Thoracic aorta endothelial cell (primary cell): ENCODE measurements around the genes PCCB and DBR1.

GRCh38 chr3:135030383-135031454, 235.7 kb downstream of the EPHB1 start:
- CAGE, long polyA plus RNA: no peak

DNA sequence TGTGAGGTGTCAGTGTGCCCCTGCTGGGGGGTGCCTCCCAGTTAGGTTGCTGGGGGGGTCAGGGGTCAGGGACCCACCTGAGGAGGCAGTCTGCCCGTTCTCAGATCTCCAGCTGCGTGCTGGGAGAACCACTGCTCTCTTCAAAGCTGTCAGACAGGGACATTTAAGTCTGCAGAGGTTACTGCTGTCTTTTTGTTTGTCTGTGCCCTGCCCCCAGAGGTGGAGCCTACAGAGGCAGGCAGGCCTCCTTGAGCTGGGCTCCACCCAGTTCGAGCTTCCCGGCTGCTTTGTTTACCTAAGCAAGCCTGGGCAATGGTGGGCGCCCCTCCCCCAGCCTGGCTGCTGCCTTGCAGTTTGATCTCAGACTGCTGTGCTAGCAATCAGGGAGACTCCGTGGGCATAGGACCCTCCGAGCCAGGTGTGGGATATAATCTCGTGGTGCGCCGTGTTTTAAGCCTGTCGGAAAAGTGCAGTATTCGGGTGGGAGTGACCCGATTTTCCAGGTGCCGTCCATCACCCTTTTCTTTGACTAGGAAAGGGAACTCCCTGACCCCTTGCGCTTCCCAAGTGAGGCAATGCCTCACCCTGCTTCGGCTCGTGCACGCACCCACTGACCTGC, 462.5 kb downstream of the EPHB1 start:
- CAGE, long polyA plus RNA: no peak

GRCh38 chr3:136070679-136071223, 105.2 kb downstream of the PPP2R3A start:
- CAGE, long polyA plus RNA: no peak

GRCh38 chr3:136194158-136194620, 1.9 kb downstream of the MSL2 start:
- CAGE, long polyA plus RNA: no peak

DNA sequence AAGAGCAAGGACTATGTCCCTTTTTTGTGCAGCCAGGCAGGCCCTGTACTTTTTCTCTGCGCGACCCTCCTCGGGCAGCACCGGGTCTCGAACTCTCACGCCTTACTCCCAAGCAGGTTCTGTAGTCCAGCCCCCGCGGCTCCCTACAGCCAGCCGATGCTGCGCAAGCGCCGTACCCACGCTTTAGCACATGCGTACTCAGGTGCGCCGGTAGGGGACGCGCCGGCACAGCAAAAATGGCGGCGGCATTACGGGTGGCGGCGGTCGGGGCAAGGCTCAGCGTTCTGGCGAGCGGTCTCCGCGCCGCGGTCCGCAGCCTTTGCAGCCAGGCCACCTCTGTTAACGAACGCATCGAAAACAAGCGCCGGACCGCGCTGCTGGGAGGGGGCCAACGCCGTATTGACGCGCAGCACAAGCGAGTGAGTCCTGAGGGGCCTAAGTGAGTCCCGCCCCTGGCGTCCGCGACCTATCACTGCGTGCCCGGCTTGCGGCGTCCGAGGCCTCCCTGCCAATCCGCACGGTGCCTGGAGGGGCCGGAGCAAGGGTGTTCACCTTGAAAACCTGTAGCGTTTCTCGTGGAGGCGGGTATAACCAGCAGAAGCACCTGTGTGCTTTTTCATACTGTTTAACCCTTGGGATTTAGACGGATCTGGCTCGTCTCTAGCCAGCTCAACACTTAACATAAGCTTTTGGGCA, at the start of gene PCCB:
PCCB (plus strand) TSS at position 201 of the 696 bp plus-strand sequence.
- CAGE, long polyA plus RNA: no peak

DNA sequence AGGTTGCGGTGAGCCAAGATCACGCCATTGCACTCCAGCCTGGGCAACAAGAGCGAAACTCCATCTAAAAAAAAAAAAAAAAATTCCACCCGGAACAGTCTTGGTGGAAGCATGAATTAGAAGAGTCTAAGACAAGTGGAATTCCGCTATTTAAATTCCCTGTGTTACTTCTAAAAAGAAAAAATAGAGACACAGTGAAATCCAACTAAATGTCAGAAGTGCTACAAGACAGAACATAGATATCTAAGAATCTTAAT, 3.7 kb upstream of the IL20RB start:
- CAGE, long polyA plus RNA: no peak

DNA sequence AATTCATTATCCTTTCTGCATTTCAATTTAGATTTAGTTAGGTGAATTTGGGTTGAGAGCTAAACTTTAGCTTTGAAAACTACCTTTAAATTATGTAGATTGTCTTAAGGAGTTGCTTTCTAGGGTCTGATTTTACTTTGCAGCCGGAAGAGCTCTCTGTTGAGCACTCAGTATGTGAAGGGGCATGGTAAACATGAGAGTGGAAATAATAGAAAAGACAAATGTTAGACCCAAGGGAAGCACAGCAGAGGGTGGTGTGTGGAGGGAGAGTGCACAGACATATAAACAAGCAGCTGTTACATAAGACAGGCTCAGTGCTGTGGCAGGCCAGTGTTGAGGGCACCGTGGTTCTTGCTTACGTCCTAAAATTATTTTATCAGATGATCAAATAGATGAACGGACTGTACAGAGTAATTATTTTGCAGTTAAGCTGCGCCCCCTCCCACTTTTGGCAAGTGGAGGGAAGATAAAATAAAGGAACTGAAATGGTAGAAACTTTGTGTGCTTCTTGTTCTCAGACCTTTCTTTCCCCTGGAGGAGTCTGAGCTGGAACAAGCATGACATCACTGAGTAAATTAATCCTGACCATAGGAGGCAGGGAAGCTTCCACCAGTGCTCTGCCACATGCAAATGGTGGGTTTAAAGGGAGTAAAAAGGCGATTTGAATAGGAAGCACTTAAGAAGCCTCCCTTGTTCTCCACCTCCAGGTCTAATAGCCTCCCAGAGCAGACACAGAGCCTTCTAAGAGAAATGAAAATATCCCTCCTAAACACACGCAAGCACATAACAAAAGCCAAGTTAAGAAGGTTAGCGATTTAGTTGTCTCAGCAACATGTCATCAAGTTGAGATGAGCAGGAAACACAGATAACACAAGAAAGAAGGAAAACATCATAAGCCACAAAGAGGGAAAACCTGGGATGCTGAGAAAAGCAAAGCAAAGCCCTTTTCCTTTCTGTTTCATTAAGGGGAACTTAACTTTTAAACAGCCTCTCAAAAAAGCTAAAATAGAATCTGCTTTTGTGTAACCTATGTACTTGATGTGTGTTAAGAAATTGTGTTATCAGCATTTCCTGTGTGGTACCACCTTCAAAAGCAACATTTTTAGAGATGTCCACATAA, 205.7 kb downstream of the IL20RB start:
- CAGE, long polyA plus RNA: no peak

- CAGE, long polyA plus RNA: no peak
Observed at GRCh38 chr3:137771771-137772177, 7.7 kb downstream of the SOX14 start.

GRCh38 chr3:138136872-138137357, 4.7 kb upstream of the A4GNT start:
- CAGE, long polyA plus RNA: no peak

DNA sequence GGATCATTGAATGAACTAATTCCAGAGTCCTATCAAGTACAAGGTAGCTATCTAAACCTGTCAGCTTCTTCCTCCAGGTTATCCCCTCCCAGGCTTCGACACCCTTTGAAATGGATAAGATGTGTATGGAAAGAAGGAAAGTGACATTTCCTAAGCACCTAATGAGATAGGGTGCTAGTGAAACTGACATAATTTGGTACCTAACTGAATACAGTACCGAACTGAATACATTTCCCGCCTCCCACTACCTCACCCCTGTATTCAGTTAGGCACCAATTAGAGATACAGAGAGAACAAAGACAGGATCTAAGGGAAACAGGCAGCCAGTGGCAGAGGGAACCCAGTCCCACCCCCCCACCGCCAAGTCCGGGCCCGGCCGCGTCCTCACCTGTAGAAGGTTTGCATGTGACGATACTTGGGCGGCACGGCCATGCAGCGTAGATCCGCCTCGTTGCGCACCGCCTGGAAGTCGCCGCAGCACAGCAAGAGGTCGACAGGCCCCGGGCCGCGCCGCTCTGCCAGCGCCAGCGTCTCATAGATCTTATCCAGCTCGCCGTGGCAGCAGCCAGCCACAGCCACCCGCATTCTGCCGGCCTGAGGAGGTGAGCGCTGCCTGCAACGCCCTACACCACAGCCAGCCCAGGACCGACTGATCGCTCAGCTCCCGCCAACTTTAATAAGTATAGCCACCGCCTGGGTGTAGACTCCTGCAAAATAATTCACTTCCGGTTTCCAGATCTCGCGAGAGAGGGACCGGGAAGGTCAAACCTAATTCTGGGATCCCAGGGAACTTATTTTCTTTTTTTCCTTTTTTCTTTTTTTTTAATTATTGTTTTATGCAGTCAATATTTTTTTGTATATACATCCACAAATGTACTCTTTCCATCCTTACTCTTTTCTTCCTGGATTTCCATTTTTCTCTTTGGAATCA, at the start of gene DBR1:
DBR1 (minus strand) TSS at position 711 of the 931 bp plus-strand sequence.
- CAGE, long polyA plus RNA: no peak

GRCh38 chr3:138187474-138188374, 623 bp downstream of the ARMC8 start:
- CAGE, long polyA plus RNA: no peak

DNA sequence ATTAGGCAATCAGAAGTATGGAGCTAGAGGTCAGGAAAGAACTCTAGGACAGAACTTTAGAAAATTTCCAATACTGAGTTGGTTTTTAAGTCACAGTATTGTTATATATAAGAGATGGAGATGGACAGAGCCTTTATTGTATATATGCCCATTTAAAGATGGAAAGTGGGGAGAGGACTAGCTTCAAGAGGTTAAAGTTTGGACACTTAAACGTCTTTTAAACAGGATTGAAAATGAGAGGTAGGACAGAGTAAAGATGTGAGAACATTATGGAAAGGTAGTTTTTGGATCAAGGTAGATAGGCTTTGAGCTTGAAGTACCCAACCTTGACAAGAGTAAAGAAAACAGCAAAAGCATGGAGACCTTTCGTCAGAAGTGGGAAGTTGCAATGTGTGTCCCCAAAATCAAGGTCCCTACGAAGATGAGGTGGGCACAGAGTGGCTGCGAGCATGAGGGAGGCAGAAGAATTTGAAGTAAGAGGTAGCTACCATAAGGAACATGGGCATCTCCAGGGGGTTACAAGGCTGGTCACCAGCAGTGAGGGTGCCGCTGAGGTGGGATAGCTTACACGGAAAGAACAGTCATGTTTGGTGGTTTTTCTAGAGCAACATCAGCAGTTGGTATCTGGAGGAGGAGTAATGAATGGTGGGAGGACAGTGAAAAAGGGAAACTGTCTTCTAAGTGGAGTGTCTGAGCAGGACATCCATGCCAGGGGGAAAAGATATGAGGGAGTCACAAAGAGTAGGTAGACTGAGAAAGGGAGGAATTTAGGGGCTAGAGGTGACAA, 68.0 kb downstream of the NME9 start:
- CAGE, long polyA plus RNA: no peak

GRCh38 chr3:138356619-138357237, 8.3 kb downstream of the MRAS start:
- CAGE, long polyA plus RNA: no peak

DNA sequence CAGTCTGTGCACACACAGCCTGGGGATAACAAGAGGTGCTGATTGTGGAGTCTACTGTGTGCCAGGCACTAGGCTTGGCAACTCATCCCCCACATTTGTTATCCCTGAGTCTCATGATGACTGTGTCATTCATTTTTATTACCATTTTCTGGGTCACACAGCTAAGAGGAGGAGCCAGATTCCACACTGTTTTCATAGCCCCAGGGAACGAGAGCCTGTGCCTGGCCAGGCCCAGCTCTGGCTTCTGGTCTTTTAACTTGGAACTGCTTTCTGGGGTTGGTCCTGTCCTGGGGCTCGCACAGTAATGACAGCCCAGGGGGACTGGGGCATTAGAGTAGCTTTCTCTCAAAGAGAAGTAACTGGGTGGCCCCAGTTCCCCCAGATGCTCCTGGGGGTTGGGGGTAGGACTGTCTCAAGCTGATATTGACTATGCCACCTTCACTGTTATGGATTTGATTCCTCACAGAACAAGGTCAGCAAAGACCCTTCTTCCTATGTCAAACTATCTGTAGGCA, 34.6 kb downstream of the ESYT3 start:
- CAGE, long polyA plus RNA: no peak

DNA sequence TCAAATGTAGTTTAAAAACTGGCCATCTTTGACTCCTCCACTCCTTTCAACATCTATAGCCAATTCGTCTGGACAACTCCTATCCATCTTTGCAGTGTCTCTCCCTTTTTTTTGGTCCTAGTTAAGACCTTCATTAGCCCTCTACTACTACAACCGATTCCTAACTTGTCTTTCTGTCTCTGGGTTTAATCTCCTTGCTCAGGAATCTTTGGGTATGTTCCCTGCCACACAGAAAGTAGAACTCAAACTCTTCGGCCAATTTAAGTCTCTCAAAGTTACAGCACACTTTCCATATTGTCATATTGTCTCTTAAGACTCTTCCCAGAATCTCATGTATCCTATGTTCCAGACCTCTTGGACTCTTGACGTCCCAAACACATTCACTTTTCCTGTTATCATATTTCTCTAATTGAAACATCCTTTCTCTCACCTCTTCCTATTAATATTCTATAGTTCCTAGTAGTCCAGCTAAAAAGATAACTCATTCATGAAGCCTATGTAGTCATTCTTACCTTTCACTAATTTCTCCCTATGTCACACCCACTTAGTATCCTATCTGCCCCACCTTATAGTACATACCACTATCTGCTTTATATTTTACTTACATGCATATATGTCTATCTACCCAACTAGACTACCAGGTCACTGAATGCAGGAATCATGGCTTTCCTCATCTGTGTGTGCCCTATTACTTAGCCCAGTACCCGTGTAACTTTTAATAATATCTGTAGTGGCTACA, 59.1 kb downstream of the CEP70 start:
- CAGE, long polyA plus RNA: no peak

DNA sequence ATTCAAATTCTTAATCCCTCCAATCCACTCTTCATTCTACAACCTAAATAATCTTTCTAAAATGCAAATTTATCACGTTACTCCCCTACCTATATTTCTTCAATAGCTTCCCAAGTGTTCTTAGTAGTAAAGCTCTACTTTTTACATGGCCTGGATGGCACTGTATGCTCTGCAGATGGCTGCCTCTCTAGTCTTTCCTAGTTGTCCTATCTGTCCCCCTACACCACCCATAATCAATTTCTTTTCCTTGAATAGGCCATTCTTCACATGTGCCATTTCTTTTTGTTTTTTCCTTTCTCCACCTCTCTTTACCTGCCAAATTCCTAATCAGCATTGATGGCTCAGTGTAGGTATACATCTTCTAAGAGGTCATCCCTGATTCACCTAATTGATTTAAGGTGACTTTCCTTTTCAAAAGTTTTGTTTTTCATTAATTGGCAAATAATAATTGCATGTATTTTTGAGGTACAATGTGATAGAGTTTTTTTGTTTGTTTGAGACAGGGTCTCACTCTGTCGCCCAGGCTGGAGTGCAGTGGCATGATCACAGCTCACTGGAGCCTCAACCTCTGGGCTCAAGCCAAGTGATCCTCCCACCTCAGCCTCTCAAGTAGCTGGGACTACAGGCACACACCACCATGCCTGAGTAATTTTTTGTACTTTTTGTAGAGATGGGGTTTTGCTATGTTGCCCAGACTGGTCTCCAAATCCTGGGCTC, 85.2 kb downstream of the PIK3CB start:
- CAGE, long polyA plus RNA: no peak

GRCh38 chr3:138832649-138833095, 2.1 kb downstream of the PIK3CB start:
- CAGE, long polyA plus RNA: no peak

DNA sequence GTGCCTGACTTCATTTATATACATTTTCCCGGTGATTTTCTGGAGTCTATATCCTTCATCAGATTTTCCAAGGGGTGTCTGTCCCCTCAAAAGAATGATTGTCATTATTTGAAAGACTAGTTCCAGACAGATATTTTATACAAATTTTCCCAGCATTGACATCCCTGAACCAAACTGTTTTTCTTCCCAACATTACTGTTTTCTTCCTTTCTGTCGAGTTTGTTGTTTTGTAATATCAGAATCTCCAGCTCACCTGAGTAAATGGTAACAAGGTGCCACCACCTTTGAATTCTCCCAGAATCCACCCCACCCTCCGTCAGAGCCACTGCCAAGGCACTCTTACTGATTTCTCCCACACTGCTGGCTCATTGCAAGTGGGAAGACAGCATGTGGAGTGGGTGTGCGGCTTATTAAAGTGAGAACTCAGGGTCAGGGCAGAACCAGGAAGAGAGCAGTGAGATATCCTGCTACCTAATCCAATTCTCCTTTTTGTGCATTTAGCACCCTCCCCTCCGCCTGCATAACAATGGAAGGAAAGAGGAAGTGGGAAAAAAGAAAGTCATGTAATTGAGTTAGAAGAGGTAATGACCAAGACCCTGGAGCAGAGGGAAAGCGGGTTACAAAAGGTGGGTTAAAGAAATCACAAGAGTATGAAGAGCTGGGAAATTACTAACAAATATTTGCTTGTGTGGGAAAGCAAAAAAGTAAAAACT, 27.7 kb upstream of the PIK3CB start:
- CAGE, long polyA plus RNA: no peak

GRCh38 chr3:139354642-139355735, 11.2 kb downstream of the MRPS22 start:
- CAGE, long polyA plus RNA: no peak

GRCh38 chr3:139774461-139774759, 96.6 kb upstream of the NMNAT3 start:
- CAGE, long polyA plus RNA: no peak